A375 (cell line): Measurements from ENCODE around the gene UCK2.

DNA sequence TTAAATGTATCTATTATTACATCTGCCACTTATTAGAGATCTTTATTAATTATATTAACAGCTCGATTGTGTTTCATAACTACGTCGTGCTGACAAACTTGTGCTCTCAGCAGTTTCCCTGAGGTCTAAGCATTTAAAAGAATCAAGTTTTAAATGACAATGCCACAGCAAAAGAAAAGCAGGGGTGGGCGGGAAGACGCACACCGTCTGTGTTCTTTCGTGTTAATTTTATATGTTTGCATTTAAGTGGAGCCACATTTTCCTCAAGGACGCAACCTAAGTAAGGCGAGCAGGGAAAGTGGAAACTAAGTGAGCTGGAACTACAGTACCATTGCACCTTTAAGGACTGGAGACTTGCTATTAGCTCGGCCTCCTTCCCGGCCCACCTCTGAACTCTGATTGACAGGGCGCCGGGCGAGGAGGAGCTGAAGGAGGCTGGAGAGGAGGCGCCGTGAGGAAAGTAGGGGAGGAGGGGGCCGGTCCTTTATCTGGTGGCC lies 450 bp upstream of the PBX1 start:
- RAMPAGE, long total RNA = no peak

GRCh38 chr1:164573903-164574524 lies 15.0 kb downstream of the PBX1 start:
- RAMPAGE, long total RNA = no peak

- RAMPAGE, long total RNA = no peak
These were observed 39.5 kb downstream of the PBX1 start for GRCh38 chr1:164598218-164599233.

DNA sequence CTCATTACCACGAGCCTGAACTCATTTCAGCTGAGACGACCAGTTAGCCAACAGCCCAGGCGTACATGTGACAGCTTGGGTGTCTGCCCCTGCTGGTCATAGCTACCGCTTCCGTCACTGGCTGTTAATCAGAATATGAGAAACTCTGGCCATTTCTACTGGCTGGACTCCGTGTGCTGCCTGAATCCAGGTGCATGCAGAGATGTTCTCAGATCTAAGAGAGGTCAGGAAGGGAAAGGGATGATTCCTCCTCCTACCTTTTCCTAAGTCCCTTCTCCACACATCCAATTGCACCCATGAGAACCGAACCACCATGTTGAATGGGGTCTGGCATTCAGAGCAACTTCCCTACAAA lies 144.5 kb downstream of the PBX1 start:
- RAMPAGE, long total RNA = no peak

GRCh38 chr1:164759973-164760519 lies 201.1 kb downstream of the PBX1 start:
- RAMPAGE, long total RNA = no peak

- RAMPAGE, long total RNA = no peak
These were observed 36.6 kb upstream of the LMX1A start for GRCh38 chr1:165393156-165393548.

- RAMPAGE, long total RNA = no peak
These were observed 1.1 kb downstream of the RXRG start for GRCh38 chr1:165443703-165444352.

DNA sequence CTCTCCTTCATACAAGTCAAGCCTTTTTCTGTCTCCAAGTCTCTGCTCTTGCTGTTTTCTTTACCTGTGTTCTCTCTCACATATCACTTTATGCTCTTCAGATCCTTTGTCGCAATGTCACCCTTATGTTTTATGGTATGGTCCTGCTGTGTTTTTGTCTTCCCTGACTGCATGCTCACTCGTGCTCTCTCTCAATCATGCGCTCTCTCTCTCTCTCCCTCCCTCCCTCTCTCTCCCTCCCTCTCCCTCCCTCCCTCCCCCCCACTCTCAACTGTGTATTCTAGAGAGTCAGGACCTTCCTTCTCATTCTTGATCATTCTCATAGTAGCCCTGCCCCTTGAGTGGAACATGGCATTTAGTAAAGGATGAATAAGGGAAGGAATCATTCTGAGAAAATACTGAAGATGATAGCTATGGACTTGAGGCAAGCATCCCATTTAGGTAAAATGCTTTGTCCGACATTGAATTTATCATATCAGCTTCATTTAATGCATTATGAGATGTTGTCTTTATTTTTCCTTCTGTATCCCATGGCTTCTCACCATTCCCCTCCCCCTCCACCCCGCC lies 3.6 kb downstream of the MGST3 start:
- RAMPAGE, long total RNA = no peak

DNA sequence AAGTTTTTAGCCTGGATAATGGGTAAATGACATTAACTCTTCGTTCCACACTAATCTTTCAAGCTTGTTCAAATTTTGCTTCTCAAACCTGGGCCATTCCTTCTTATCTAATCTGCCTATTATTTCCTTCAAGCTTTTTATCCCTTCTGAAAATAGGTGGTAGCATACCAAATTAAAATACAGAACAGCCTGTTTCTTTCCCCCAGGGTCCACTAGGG lies 306 bp upstream of the UCK2 start:
- RAMPAGE, long total RNA = no peak

GRCh38 chr1:165827417-165828290 lies at the start of gene UCK2:
Gene UCK2 (plus strand): TSS chr1:165827614.
- RAMPAGE, long total RNA = no peak

GRCh38 chr1:165903620-165904222 lies 76.3 kb downstream of the UCK2 start:
- RAMPAGE, long total RNA = no peak

DNA sequence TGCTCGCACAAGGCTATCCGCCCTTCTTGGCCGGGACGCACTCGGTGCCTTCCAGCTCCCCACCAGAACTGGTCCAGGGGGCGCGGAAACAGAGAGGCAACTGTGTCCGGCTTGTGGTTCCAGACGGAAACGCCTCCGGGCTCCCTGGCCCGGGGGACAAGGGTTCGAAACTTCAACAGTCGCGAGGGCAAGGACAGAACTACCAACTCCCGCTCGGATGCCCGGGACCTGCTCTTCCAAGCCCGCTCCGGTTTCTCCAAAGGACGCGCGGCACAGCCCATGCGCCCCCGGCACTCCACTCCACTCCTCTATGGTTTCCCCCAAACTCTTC lies 1.5 kb downstream of the FAM78B start:
- RAMPAGE, long total RNA = no peak

DNA sequence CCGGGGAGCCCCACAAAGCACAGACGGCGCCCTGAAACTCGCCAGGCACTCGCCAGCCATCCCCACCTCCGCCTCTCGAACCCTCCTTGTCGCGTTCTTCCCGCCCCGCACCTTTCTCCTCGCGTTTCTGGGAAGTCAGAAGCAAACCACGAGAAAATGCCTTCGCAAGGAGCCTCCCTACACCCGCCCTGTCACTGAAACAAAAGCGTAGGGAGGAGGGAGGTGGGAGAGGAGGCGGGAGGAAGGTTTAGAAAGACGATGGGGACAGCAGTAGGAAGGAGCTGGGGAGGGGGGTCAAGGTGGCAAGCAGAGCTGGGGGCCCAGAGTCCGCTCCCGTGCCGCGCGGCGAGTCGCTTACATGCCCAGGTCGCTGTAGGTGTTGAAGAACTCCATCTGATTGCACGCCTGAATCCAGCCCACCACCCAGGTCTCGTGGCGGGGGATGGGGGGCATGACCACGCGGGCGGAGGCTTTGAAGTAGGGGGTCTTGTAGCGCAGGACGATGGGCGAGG lies 1.1 kb downstream of the FAM78B start:
- RAMPAGE, long total RNA = no peak

GRCh38 chr1:166843240-166844152 lies 4.2 kb downstream of the POGK start:
- RAMPAGE, long total RNA = no peak

- RAMPAGE, long total RNA = no peak
These were observed 1.6 kb downstream of the TADA1 start for GRCh38 chr1:166874326-166874972.

GRCh38 chr1:167088846-167089220 lies 1.3 kb downstream of the GPA33 start:
- RAMPAGE, long total RNA = no peak

DNA sequence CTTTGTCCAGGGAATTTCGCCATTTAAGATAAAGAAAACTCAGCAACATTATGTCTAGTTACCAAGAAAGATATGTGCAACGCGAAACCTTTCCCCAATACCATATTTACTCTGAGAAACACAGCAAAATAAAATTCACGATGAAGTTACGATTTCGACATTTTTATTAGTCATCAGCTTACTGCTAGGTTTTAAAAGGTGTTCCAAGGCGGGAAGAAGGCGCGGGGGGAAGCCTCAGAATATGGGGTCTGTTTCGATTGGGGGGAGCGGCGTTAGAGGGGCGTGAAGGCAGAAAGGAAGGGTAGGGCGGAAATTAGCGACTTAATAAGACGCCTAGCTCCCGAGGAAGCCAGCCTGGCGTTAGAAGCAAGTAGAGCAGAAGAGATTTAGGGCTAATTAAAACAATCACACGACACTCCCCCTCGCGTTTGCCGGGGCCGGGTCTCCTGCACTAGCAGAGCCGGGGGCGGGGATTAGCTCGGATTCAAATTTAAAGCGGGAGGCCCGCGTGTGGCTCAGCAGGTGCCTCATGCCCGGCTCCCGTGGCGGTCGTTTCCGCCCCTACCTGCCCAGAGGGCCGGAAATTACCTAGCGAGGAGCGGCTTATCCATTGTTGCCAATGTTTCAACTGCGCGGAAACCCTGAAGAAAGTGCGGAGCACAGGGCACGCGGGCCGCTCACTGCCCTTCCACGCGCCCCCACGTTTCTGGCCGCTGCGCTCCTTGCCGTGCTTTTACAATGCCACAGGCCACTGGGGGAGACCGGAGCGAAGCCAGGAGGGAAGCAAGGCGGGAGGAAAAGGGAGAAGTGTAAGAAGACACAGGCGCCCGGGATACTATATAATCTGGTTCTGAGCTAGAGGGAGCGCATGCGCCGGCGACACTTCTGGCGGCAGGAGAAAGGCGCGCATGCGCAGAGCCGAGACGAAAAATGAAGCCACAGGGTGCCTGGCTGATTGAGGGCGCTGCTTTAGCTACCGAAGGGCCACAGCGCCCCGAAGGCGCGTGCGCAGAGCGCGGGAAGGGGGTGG lies 686 bp upstream of the POU2F1 start:
- RAMPAGE, long total RNA = no peak

DNA sequence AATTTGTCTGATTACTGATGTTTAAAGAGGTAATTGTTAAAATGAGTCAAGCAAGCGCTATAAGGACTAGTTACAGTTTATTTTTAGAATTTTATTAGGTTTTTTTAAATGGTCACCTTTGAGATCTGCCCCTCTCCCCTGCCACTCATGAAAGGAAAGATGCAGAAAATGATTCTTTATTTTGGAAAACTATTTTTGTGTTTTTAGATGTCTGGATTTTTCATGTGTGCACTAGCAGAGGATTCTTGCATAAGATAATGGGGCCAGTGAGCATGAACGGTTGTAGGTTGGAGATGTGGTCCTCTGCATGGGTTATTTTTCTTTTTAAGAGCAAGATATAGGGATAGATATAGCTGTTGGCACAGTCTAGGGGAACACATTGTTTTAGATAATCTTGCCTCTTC lies 40.5 kb downstream of the POU2F1 start:
- RAMPAGE, long total RNA = no peak

GRCh38 chr1:167422381-167423620 lies 95.5 kb downstream of the CD247 start:
- RAMPAGE, long total RNA = no peak

DNA sequence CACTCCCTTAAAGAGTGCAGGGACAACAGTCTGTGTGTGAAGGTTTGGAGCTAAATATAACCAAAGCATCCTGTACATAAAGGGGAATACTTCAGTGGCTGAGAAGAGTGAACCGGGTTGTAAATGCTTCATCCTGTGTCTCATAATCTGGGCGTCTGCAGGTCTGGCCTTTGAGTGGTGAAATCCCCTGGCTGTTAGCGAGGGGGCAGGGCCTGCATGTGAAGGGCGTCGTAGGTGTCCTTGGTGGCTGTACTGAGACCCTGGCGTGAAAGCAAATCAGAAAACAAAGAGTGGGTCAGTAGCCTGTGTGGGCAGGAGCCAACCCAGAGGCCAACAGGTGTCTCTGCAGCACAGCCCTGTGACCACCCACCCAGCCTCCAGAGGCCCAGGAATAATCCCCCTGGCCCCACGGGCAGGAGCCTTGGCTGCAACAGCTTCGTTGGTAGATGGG lies 86.8 kb downstream of the CD247 start:
- RAMPAGE, long total RNA = no peak